WTC11 (cell line): Measurements from ENCODE around the gene CRYZL1.

DNA sequence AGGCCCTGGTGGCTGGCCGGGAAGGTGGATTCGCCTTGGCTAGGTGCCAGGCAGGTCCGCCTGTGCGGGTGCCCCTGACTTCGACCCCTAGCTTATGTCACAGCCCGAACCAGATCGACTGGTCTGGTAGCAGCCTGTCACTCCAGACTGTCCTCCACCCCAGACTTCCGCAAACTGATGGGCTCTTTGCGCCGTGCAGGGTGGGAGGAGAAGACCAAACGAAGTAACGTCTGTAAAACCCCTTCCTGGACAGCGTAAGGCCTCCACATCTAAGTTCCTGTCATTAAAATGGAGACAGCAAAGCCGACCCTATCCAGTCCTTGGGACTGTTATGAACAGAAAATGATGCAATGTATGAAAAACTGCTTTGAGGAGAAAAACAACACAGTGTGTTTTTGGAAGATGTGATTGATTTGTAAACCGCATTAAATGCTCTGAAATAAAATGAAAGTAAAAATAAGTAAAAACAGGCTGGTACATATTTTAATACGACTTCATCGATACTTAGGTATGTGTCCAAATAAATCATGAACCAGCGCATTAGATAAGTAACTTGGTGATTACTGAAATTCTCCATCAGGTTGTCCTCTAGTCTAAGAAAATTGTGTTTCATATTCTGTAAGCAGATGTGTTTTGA, 800 bp upstream of the URB1 start:
- PRO-cap: no peak

- PRO-cap: no peak
Observed at GRCh38 chr21:32440935-32441551, 28.5 kb downstream of the EVA1C start.

GRCh38 chr21:32639428-32639961, 27.3 kb upstream of the CFAP298 start:
- PRO-cap: no peak

GRCh38 chr21:32772424-32772945, 930 bp upstream of the PAXBP1 start:
- PRO-cap: no peak

DNA sequence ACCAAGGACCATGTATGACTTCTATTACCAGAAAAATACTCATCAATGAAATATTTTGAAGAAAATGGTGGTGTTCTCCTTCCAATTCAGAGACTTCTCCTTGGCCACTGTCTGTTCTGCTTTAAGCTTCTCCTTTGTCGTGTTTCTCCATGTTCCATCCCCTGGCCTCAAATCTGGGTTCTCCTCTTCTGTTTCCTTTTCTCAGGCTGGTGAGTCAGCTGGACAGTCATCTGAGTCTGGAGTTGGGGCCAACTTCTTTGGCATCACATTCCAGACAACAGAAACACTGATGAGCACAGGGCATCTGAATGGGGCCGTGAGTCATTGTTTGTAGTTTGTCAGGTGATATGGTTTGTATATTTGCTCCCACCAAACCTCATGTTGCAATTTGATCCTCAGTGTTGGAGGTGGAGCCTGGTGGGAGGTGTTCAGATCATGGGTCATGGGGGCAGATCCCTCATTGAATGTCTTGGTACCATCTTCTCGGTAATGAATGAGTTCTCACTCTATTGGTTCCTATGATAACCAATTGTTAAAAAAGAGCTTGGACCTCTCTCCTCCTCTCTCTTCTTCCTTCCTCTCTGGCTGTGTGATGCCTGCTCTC, 14.3 kb upstream of the OLIG2 start:
- PRO-cap: no peak

GRCh38 chr21:33025001-33025828, 520 bp upstream of the OLIG2 start:
- PRO-cap: no peak

- PRO-cap: no peak
Observed at GRCh38 chr21:33196902-33197462, 32.8 kb upstream of the IFNAR2 start.

GRCh38 chr21:33288857-33289754, 22.9 kb downstream of the IL10RB start:
- PRO-cap: no peak

GRCh38 chr21:33362056-33362837, 37.5 kb downstream of the IFNAR1 start:
- PRO-cap: bidirectional peak, plus-strand start at chr21:33362560, minus-strand start at chr21:33362308

DNA sequence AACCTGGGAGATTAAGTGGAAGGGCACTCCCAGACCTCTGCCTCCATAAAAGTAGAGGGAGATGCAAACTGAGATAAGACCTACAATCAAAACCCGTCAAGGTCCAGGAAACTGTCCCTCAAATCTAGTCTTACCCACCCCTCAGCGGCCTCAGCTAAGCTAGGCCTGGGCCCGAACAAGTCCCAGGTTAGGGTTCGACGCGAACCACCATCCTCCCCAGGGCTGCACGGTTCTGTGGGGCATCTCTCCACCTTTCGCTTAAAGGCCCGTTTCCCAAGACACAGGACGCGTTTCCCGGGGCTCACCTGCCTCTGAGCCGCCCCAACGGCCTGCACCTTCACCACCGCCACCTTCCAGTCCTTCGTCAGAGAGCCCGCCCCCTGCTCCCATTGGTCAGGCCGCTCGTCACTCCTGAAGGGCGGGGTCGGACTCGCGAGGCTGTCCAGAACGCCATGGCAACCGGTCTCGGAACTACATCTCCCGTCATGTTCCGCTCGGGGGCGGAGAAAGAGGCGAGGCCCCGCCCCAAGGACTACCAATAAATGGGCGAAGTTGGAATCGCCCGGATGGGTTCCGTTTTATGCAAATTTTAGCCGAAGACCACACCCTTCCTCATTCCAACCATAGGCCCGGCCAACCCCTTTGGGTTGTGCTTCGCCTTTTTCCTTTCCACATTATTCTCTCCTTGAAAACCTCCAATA, at the start of gene CRYZL1:
TSS of gene CRYZL1 (minus strand) at position 366 of the 701 bp plus-strand sequence.
- PRO-cap: unidirectional peak, minus-strand start at position 234 of the sequence; bidirectional peak, plus-strand start at position 603 of the sequence, minus-strand start at position 313 of the sequence

DNA sequence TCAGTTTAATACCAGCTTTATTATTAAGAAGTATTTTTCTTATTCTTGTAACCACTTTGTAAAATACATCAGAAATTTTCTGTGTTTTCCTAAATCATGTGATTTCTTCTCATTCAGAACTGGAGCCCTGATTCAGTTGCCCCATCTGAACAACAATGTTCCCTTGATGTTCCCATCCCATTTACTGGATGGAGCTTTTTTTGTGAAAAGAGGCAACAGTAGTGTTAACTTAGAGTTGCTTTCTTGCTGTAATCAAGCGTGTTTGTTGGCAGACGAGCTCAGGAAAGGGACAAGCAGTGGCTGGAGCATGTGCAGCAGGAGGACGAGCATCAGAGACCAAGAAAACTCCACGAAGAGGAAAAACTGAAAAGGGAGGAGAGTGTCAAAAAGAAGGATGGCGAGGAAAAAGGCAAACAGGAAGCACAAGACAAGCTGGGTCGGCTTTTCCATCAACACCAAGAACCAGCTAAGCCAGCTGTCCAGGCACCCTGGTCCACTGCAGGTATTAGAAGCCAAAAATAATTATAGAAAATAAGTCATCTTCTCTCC, 118.4 kb downstream of the ATP5PO start:
- PRO-cap: no peak

DNA sequence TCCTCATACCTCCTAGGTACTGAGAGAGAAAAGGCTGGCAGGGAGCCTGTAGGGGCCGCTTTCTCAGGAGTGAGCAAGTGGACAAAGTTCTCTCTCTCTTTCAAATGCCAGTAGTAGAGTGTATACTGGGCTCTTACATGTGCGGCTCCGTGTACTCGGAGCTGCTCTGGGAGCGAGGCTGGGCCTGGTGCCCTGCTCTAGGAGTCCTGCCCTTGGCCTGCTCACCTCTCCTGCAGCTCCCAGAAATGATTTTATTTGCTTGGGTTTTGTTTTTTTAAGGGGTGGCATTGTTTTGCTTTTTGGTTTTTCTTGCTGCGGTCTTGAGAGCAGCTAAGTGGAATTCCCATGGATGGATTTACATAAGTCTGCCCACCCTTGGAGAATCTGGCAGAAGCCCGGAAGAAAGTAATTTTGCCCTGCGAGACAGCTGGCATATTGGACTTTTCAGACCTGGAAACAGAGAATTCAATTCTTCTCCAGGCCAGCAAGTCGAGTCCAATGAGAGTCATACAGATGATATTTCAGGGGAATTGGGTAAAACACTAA, 91.0 kb downstream of the ATP5PO start:
- PRO-cap: no peak

DNA sequence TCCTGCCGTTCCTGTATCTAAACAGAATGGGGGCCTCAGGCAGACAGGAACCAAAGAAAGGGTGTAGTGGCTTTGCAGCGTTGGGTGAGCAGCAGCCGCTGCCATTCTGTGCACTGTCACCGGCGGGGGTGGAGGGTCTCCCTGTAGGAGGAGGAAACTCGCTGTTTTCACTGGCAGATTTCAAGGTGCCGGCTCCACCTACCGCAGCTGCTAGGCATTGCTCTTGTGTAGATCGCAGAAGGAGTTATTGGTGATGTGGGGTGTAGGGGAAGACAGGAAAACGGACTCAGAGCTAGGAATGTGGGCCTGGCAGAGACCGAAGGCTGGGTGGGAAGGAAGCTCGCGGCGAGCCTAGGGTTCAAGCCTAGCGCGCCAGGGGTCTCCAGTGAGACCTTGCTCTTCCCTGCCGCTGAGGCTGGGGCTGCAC, 20.8 kb downstream of the ATP5PO start:
- PRO-cap: bidirectional peak, plus-strand start at position 247 of the sequence, minus-strand start at position 74 of the sequence

GRCh38 chr21:33932225-33932695, 16.7 kb upstream of the ATP5PO start:
- PRO-cap: no peak

DNA sequence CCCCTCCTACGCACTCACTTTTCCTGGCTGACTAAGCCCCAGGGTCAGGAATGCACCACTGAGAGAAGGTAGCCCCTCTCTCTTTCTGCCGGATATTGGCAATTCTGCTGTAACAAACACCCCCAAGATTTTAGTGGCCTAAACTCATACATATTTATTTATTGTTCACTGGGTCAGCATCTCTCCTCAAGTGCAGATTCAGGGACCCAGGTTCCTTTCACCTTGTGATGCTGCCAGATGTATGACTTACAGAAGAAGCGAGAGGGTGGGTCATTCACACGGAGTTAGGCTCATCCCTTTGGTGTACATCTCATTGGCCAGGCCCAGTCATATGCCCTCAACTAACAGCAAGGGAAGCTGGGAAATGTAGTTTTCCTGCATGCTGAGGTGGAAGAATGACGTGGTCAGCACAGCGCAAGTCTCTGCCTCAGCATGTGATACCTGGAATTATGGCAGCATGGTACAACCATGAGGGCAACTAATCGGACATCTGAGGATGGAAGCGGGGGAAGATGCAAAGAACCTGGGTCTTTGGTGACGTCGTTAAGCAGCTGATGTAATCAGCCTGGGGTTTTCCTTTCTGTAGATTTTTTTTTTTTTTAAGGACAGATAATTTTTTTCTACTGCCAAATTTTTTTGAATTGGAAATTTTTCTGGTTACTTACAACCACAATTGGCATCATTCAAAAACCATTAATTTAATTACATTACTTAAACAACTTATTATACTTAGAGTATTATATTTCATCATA, 43.3 kb upstream of the MRPS6 start:
- PRO-cap: bidirectional peak, plus-strand start at position 369 of the sequence, minus-strand start at position 243 of the sequence

DNA sequence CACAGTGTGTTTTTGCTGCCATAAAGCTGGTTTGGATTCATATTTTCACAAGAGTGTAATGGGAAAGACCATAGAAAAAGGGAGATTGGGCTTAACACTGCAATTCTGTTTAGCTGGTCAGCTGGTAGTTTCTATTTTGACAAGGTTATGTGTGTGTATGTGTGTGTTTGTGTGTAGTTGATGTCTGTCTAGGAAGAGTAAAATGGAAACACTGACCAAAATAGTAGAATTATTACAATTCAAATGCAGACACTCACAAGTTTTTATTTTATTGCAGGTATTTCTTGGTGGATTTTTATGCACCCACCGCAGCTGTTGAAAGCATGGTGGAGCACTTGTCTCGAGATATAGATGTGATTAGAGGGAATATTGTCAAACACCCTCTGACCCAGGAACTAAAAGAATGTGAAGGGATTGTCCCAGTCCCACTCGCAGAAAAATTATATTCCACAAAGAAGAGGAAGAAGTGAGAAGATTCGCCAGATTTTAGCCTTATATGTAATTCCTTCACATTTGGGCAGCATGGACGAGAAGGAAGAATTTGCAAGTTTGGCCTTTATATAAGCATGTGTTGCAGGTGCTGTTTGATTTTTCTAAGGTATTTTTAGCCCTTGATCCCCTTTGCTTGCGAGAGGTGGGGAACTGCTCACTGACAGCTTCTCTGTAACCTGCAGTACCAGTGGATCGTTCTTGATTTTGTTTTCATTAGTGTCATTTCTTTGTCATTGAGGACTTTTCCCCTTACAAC, 68.9 kb downstream of the MRPS6 start:
- PRO-cap: no peak

- PRO-cap: no peak
Observed at GRCh38 chr21:34345933-34346455, 17.8 kb upstream of the KCNE2 start.

GRCh38 chr21:34580069-34580425, 34.9 kb downstream of the RCAN1 start:
- PRO-cap: no peak

GRCh38 chr21:34698528-34699092, 29.8 kb downstream of the CLIC6 start:
- PRO-cap: no peak

DNA sequence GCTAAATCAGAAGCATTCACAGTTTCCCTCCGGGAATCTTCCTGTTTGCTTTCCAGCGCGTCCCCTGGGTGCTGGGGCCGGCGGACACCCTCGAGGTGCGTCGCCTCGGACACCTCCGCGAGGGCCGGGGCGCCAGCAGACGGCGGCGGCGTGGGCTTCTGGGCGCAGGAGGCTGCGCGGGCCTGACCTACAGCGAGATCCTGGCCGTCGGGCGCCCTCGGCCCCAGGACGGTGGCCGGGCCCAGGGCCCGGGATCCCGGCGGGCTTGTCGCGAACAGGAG, 122.9 kb downstream of the CLIC6 start:
- PRO-cap: no peak